ENCODE measurements around a stretch of chr3.

DNA sequence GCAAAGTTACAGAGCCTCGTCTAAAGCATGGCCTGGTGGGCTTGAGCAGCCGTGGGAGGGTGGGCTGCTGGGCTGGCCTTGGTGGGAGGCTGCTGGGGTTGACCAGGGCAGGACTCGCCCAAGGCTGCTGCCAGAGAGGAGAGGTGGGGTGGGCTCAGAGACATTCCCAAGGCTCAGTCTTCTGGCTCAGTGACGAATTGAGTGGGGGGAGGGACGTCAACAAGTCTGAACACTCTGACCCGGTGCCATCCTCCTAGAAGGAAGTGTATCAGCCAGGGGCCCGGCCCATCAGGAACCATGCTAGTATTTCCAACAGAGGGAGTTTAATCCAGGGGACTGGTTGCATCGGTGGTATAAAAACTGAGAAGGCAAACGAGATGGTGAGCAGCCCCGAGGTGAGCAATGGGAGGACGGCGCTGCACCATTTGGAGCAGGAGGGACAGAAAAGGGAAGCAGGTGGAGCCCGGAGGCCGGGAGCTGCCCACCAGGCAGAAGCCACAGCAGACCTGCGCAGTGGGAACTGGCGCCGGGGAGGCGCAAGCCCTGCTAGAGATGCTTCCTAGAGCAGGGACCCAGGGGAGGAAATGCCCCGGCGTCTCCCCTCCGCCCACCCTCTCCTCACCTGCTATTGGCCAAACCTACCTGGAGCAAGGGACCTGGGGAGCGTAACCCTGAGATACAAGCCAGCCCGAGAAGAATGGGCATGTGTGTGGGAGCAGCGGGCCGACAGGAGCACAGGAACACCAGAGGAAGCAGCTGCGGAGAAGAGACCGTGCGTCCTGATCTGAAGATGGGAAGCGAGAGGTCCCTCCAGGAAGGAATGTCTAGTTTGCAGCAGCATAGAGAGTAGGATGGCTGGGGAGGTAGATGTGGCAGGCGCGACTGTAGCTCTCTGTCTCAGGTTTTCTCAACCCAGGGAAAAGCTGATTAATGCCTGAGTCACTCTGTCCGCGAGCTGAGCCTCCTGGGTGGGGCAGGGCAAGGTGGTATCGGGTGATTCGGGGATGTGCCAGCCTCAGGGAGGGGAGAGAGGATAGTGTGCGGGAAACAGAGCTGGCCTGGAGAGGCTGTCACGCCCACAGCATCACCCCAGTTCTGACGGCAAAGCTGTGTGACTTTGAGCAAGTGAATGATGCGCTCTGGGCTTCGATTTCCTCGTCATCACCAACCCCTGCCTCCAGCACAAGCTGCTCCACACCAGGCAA, 28.8 kb downstream of the CPN2 start:
- PRO-cap, result no peak

GRCh38 chr3:194396682-194397958, 1.9 kb downstream of the GP5 start:
- PRO-cap, result no peak

DNA sequence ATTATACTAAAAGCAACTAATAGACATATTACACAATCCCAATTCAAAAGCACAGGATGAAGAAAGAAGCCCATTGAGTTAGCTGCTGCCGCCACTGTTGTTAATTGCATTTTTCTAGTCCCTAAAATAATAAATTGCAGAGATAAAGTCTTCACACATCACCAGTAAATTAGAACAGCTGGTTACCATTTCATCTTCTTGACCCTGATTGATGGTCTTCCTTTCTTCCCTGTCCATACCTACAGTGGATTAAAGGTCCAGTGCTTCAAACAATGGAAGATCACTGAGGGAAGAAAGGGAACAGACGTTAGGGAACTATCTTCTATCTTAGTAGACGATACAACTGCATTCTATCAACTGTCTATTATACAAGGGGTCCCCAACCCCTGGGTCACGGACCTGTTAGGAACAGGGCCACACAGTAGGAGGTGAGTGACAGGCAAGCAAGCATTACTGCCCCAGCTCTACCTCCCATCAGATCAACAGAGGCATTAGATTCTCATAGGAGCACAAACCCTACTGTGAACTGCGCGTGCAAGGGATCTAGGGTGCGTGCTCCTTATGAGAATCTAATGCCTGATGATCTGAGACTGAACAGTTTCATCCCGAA, 24.7 kb downstream of the ATP13A3 start:
- PRO-cap, result no peak

- PRO-cap, result no peak
These were observed 18.5 kb downstream of the ATP13A3 start for GRCh38 chr3:194467999-194468934.

DNA sequence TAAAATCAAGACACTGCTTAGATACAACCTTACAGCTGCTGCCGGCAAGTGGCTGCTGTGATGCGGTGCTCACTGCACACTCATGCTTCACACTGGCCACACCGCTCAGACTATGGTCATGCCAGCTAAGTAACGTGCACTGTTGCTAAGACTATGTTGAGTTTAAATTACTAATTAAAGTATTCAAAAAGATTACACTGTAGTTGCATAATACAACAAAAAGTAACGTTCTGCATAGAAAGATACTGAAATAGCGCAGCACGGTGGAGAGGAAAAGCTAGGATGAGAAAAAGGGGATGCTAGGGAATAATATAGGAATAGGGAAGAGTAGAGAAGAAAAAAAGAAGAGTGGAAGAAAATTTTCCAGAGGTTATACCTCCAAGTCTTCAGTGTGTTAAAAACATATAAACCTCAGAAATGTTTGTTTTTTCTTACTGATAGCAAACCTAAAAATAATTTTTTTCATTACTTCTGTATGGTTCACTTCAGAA, 12.0 kb downstream of the ATP13A3 start:
- PRO-cap, result no peak

- PRO-cap, result no peak
These were observed 1.1 kb upstream of the ATP13A3 start for GRCh38 chr3:194487721-194488387.

DNA sequence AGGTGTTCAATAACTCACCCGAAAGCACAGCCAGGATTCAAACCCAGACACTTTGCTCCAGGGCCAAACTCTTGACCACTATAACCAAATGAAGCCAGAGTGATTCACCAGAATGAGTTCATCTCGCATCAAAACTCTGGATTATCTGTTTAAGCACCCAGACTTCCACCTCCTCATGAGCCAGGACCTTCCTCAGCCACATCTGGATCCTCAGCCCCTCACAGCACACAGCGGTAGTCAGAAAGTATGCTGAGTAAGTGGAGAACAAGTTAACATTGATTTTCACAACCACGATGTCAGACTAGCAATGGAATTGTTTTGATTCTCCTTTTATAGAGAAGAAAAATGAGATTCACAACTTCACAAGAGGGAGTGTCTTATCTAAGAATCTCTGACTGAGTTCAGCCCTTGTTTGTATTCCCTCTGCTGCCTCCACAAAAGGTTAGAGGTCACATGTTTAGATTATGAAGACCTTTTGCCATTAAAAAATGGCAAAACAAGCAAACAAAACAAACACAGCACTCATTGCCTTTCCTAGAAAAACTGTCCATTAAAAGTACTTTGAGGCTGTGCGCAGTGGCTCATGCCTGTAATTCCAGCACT, 7.3 kb upstream of the ATP13A3 start:
- PRO-cap, result no peak

DNA sequence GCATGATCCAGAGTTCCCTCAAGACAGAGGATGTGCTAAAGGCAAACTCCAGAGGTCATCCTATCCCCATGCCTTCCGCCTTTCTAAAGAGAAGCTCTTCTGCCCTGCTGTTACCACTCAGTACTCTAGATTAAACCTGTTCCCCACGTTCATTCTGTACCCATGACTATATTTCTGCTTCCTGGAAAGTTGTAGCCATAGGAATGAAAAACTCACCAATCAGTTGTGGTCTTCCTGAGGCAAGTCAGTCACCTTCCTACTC, 46.5 kb downstream of the TMEM44 start:
- PRO-cap, result no peak

DNA sequence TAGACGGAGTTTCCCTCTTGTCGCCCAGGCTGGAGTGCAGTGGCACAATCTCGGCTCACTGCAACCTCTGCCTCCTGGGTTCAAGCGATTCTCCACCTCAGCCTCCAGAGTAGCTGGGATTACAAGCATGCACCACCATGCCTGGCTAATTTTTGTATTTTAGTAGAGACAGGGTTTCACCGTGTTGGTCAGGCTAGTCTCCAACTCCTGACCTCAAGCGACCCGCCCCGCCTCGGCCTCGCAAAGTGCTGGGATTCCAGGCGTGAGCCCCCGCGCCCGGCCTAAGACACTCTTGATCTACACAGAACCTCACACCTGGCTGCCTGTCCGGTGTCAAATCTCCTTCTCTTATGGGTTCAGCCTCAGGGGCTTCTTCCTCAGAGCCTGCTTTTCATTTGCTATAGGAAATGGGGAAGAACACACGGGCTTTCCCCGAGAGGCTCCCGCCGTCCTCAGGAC, 10.6 kb downstream of the TMEM44 start:
- PRO-cap, result no peak

- PRO-cap, result no peak
These were observed 13.4 kb downstream of the LSG1 start for GRCh38 chr3:194658505-194659170.

DNA sequence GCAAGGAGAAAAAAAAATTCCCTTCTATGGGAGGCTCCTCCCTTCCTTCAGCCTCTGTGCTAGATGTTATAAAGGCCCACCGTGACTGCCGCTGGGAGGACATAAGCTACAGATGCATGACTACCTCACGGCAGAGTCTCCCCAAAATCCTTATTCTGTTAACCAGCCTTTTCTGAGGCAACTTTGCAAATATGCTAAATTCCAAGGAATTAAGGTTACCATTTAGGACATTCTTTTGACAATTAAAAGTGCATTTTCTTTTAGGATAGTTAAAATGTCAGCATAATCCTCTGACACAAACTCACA, 11.1 kb downstream of the LSG1 start:
- PRO-cap, result no peak

GRCh38 chr3:194689275-194689749, 3.6 kb downstream of the FAM43A start:
- PRO-cap, result no peak

DNA sequence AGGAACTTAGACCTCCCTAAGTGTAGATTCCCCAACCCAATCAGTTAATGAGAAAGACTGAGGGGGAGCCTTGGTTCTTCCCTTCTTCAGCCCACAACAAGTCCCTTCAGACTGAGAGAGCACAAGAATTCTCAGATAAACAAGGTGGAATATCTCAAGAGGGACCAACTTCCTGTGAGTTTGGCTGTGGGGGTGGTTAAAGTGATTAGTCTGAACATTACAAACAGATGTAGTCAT, 242.4 kb downstream of the FAM43A start:
- PRO-cap, result no peak

DNA sequence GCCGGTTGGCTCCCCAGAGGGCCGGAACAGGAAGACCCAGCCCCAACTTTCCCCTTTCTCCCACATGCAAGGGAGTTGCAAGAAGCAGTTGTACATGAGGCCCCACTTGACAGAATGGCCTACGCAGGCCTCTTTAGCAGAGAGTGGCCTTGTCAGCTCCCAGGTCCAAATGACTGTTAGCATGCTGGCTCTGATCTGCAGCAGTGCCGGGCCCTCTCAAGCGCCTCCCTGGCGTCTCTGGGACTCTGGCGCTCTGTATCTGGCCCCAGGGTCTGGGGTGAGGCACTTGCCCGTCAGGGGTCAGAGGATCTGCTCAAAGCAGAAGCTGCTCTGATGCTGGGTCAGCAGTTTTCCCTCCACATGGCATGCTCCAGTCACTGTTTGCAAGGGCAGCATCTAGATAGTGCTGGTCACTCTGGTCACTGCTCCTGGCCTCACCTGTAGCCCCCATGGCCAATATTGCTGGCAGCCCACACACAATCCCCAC, 254.4 kb downstream of the FAM43A start:
- PRO-cap, result no peak

GRCh38 chr3:195133435-195134011, 137.4 kb downstream of the XXYLT1 start:
- PRO-cap, result no peak

DNA sequence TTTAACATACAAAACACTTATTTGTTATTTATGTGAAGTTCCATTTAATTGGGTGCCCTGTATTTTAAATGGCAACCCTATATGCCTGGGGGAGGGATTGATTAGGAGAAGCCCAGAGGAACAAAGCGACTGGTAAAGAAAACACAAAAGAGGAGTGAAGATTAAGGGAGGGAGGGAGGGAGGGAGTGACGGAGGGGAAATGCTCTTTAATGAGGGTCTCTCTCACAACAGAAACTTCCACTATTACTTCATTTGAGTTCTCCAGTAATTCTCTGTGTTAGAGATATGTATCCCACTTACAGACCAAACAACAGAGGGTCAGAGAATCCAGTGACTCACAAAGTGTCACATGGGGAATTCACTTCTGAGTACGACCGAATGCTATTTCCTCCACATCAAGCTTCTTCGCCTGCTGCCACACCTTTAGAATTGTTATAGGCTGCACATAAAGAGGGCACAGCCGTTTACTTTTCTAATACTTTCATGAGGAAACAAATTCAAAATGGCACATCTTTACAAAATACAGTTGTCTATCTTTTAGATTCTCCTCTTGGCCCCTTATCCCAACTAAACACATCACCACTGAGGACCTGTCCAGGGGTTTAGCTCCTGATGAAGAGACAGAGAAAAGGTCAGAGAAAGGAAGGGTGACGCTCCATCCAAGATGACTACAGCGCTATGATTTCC, 119.1 kb downstream of the XXYLT1 start:
- PRO-cap, result no peak

DNA sequence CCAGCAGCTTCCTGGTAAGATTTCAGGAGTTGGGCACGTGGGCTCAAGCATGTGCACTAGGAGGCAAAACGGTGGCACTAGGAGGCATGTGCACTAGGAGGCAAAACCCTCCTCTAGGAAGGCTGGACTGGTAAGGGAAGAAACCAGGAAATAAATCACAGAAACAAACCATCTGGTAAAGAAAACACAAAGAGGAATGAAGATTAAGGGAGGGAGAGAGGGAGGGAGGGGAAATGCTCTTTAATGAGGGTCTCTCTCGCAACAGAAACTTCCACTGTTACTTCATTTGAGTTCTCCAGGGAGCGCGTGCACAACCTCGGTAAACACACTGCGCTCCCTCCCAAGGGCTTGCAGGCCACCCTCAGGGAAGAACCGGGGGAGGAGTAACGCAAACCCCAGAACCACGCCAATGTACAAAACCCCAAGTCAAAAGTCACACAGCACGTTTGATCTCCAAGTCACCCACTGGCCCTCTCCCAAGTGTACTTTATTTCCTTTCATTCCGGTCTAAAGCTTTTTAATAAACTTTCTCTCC, 116.6 kb downstream of the XXYLT1 start:
- PRO-cap, result no peak

DNA sequence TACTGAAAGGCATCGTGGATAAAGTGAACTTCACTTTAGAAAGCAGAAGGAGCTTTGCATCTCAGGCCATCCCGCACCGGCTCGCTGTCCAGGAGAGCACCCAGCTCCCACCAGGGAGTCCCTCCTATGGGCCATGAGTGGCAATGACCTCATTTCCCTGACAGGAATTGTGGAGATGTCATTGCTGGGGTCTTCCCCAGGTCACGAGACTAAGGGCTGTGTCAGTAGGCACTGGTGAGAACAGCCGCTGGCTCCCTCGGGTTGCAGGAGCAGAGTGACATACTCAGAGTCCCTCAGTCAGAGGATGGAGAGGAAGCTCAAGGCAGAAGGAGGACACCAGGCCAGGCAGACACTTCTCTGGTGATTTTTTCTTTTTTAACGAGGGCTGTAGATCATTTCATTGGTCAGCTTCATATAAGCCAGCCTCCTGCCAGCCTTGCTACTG, 97.2 kb downstream of the XXYLT1 start:
- PRO-cap, result no peak

- PRO-cap, result no peak
These were observed 74.7 kb downstream of the XXYLT1 start for GRCh38 chr3:195196133-195196826.

GRCh38 chr3:195252936-195253633, 17.9 kb downstream of the XXYLT1 start:
- PRO-cap, result no peak